Omental fat pad (tissue), 4 donors: ENCODE data around the genes GARRE1 and UBA2.

- PRO-cap = no peak
- RAMPAGE, long total RNA, 4 experiments = no peak in any of the 4 experiments
These were observed 5.6 kb downstream of the CEBPG start for GRCh38 chr19:33379158-33379510.

GRCh38 chr19:33403245-33404189 lies 30.0 kb downstream of the CEBPG start:
- PRO-cap = no peak
- RAMPAGE, long total RNA, 4 experiments = no peak in any of the 4 experiments

DNA sequence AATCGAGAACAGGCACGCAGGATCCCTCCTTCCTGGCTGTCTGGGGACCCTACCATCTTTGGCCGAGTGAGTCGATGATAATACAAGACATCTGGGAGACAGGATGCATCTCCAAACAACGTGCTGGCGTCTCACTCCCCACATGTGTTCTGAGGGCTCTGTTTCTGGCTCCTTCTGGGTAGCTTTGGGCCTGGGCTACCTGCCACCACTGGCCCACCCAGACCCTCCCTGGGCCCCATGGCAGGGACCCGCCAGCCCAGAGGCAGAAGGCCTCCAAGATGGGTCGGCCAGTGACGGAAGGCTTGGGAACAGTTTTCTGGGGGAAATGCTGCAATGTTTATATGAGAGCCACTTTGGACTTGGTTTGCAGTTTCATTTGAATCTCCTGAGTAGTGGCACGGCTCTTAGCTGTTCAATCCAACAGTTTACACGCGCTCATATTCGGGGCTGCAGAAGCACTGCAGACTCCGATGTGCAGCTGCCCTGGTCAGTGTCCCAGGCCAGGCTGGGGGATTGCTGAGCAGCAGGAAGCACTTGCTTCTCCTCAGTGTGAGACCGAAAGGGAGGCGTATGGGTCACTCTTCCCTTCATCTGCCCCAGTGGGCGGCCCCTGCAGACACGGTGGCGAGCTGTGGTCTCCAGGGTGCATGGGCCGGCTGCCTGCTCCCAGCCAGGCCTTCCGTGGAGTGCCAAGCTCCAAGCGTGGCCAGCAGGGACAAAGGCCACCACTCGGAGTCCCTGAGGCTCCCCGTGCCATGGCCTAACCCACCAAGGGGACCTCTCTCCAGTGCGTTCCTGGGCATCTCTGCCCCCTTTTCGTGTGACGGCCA lies 31.7 kb downstream of the CEBPG start:
- PRO-cap = no peak
- RAMPAGE, long total RNA, 4 experiments = no peak in any of the 4 experiments

DNA sequence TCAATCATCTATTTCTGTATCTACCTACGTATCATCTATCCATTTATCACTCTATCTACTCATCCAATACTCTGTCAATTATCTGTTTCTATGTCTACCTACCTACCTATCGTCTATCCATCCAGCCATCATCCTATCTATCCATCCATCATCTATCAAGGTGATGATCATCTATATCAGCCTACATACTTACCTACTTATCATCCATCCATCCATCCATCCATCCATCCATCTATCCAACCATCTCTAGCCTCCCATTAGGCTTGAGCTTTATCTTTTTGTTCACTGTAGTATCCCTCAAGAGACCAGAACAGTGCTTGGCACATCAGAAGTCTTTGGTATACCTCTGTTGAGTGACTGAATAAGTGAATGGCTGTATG lies 49.4 kb downstream of the CEBPG start:
- PRO-cap = no peak
- RAMPAGE, long total RNA, 4 experiments = no peak in any of the 4 experiments

DNA sequence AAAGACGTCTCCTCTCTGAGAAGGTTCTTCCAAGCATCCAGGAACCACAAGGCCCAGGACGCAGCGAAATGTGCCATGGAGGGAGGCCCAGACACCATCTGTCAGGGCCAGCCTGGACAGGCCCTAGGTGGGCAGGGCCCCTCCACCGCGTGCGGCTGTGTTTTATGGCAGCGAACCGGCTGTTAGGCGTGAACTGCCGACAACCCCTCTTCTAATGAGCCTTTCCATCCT lies 53.2 kb downstream of the CEBPG start:
- PRO-cap = no peak
- RAMPAGE, long total RNA, 4 experiments = no peak in any of the 4 experiments

DNA sequence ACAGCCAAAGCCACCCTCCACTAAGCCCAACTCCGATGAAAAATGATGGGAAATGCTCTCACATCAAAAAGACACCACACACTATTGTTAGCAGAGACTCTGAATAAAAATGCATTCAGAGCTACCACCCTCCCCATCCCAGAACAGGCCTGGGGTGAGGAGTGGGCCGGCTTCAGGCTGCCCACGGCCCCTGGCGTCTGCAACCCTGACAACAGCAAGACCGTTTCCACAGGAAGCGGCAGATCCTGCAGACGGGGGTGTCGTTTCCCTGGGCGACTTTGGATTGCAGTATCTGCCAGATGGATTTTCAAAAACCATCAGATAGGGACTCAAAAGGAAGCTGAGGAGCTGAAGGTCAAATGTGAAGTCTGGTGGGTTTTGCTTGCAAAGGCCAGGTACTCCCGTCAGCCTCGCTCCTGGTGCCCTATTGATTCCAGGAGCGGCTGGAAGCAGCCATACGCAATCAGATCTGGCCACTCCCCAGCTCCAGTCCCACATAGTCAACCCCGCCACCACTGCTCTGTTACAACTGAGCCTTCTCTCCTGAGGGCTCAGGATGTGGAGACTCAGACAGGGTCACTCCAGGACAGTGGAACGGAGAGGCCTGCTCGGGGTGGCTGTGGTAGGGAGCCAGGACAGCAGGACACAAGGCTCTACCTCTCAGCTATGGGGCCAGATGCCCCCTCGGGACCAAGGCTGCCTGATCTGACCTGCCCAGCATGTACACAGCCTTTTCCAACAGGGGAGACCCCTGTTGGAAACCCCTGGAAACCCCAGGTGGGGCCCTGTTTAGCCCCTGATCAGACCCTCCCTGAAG lies 14.1 kb downstream of the PEPD start:
- PRO-cap = no peak
- RAMPAGE, long total RNA, 4 experiments = no peak in any of the 4 experiments

- PRO-cap = no peak
- RAMPAGE, long total RNA, 4 experiments = no peak in any of the 4 experiments
These were observed 11.8 kb downstream of the PEPD start for GRCh38 chr19:33509587-33510359.

DNA sequence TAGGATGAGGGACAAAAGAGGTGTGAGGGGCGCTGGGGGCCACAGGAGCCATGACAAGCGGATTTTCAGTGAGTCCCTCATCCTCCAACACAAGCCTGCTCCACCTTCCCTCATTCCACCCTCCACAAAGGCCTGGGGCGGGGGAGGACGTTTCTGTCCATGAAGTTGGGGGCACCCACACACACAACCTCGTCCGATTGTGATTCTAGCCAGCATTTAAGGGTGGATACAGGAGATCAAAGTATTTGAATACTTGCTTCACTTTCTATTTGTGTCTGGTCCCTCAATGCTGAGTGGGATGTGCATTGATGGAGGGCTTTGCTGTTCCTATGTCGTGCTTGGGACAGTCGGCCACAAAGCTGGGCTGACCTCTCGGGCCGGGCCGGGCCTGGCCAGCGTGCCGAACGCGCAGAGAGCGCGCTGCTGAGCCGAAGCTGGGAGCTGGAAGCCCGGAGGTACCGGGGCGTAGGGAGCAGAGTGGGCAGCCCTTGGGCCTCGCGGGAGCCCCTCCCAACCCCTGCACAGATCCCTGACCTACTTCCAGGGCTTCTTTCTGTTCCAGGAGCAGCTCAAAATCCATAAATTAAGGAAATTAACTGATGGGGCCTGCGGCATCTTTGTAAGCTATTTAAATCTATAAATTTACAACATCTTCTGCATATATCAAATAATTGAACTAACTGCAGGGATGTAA lies 2.0 kb upstream of the KCTD15 start:
- PRO-cap = no peak
- RAMPAGE, long total RNA, 4 experiments = no peak in any of the 4 experiments

DNA sequence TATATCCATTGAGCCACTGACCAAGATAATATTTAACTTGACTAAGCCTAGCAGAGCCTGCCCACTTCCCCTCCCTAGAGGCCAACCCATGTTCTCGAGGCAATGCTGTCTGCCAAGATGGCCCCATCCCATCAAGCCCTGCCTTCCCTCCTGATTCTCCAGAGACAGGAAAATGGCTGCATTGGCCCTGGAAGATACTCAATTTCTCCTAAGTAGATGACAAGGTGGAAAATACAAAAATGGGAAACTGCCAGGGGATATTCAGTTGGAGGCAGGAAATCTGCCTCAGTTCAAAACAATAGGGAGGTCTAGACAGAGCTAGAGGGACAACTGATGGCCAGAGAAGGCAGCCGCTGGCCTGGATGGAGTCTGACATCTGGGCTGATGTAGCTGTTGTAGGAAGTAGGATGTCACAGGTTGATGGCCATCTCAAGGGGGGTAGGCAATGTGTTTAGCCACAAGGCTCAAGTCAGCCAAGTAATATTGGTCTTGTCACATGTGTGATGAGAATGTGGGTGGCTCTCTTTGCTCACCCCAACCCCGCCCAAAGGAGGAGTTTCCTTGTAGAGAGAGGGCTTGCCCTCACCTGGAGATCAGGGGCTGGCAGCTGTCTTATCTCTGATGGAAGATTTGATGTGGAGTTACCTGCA lies 20.3 kb downstream of the KCTD15 start:
- PRO-cap = no peak
- RAMPAGE, long total RNA, 4 experiments = no peak in any of the 4 experiments

DNA sequence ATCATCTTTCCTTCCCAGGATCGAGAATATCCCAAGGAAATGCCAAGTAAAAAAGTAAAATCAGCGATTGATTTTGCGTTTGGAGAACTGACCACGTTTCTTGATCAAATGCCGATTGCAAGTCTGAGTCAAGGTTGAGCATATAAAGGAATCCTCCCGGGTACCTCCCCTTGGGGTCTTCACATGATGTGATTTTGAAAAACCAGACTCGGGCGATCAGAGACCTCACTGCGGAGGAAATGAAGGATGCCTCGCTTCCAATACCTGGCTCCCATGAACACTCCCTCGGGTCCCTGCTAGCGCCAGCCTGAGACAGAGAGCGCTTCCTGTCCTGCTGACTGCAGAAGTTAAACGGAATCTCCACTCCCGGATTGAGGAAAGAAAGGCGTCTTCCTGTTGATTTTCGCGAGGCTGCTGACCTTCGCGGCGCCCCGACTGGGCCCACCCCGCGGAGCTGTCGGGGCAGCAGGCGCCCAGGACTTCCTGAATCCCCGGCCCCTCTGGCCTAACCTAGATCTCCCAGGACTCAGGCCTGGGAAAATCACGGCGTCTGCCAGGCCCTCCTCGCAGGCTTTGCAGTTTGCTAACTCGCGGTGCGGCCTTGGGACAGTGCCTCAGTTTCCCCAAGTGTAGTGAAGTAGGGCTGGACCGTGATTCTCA lies 108.7 kb downstream of the KCTD15 start:
- PRO-cap = no peak
- RAMPAGE, long total RNA, 4 experiments = no peak in any of the 4 experiments

DNA sequence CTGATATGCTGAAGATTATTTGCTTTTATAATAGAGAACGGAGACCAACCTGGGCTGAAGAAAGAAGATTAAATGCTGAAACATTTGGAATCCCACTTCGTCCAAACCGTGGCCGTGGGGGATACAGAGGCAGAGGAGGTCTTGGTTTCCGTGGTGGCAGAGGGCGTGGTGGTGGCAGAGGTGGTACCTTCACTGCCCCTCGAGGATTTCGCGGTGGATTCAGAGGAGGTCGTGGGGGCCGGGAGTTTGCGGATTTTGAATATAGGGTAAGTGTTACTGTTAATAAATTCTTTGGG lies 32.9 kb upstream of the GARRE1 start:
- PRO-cap = no peak
- RAMPAGE, long total RNA, 4 experiments = no peak in any of the 4 experiments

DNA sequence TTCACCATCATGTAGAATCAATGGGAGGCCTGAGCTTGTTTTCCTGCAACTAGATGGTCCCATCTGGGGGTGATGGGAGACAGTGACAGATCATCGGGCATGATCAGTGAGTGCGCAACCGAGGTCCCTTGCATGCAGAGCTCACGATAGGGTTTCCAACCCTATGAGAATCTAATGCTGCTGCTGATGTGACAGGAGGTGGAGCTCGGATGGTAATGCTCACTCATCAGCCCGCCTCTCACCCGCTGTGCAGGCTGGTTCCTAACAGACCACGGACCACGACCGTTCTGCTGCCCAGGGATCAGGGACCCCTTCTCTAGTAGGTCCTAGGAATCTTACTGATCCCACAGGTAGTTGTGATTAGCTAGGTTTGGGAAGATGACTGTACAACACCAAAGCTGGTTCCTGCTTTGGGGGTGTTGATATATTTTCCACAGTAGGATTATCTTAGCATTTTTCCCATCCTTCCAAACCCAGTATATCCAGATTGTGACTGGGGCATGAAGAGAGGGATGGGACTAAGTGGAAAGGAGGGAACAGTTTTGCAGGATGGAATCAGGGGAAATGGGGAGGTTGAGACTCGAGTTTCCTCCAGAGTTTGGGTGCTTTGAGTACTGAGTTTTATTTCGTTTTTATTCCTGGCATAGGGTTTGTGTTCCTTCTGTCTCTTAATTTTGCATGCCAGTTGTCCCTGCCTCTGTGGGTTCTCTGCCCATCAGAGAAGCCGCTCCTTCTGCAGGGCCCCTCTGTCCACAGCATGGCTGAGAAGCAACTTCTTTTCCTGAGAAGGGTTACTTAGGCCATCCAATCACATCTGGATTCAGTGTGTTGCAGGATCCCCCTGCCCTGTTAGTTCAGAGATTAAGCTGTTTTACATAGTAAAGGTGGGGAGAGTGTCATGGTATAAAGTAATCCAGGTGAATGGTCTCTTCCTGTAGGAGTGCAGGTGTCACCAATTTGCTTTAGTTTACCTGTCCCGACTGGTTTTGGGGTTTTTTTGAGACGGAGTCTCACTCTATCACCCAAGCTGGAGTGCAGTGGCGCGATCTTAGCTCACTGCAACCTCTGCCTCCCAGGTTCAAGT lies 23.2 kb upstream of the GARRE1 start:
- PRO-cap = no peak
- RAMPAGE, long total RNA, 4 experiments = no peak in any of the 4 experiments

GRCh38 chr19:34254330-34254654 lies at the start of gene GARRE1:
GARRE1 (plus strand) TSS chr19:34254554.
- PRO-cap = no peak
- RAMPAGE, long total RNA, 4 experiments = start-site peak on the plus strand in 3 of 4 experiments, at chr19:34254556-34254591 at its widest, 90 to 181 reads per replicate

- PRO-cap = no peak
- RAMPAGE, long total RNA, 4 experiments = no peak in any of the 4 experiments
These were observed 607 bp downstream of the GARRE1 start for GRCh38 chr19:34254655-34255667.

GRCh38 chr19:34264632-34265147 lies 10.3 kb downstream of the GARRE1 start:
- PRO-cap = no peak
- RAMPAGE, long total RNA, 4 experiments = no peak in any of the 4 experiments

GRCh38 chr19:34365495-34366185 lies 644 bp downstream of the GPI start:
- PRO-cap = no peak
- RAMPAGE, long total RNA, 4 experiments = no peak in any of the 4 experiments

GRCh38 chr19:34428241-34429506 lies at the start of gene UBA2:
UBA2 (plus strand) TSS chr19:34428381.
- PRO-cap = bidirectional peak, plus-strand start at chr19:34428391, minus-strand start at chr19:34428303
- RAMPAGE, long total RNA, 4 experiments = start-site peak on the plus strand in 1 of 4 experiments, at chr19:34428382-34428453 at its widest, 1,257 reads per replicate

DNA sequence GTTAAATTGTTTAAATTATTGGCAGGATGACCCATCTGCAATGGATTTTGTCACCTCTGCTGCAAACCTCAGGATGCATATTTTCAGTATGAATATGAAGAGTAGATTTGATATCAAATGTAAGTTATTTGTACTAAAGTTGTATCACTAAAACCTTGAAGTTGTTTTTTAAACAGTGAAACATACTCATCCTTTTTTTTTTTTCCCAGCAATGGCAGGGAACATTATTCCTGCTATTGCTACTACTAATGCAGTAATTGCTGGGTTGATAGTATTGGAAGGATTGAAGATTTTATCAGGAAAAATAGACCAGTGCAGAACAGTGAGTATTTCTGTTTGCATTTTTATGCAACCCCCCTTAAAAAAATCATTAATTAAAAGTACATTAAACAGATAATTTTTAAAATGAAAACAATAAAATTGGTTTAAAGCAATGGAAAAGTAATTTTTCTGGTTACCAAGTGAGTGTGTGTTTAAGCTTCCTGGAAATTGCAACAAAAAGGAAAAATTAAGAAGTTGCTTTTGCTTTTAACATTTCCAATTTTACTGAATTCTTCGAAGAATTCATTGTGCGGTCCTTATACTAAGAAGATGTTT lies 26.2 kb downstream of the UBA2 start:
- PRO-cap = no peak
- RAMPAGE, long total RNA, 4 experiments = no peak in any of the 4 experiments

DNA sequence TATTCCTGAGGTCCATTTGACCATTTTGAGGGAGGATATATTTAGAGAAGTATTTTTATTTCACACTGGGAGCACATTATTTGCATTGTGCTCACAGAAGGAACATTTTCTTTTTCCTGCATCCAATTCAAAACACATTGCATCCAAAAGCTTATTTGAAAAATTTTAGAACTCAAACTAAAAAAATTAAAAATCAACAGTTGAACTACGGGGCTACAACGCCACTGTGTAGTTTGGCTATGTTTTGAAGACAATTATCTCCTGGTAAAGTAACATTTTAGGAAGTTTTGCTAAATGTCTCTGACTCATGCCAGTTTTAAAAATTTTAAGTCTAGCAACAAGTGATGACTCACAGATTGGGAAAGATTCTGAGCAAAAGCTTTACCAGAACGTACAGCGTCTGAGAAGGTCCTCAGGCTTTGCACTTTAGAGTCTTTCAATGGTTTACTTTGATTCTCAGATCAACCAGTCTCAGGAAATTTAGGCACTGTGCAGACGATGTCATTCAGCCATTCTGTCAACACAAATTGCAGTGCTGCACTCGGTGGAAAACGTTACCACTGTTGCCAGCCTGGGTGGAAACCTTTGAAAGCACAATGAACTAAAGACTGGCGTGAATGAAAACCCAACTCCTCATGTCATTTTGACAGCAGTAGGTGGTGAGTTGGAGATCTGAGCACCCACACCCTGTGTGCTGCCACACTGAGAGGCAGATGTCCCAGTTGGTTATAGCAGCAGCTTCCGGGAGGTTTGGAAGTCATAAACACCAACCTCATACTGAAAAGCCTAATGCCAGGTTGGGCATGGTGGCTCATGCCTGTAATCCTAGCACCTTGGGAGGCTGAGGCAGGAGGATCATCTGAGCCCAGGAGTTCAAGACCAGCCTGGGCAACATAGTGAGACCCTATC lies 6.4 kb upstream of the WTIP start:
- PRO-cap = no peak
- RAMPAGE, long total RNA, 4 experiments = no peak in any of the 4 experiments

DNA sequence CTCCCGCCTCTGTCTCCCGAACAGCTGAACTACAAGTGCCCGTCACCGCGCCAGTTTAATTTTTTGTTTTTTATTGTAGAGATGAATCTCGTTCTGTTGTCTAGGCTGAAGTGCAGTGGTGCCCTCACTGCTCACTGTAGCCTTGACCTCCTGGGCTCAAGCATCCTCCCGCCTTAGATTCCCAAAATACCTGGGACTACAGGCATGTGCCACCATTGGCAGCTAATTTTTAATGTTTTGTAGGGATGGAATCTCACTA lies 2.5 kb upstream of the WTIP start:
- PRO-cap = no peak
- RAMPAGE, long total RNA, 4 experiments = no peak in any of the 4 experiments